ENCODE measurements around a stretch of chr12.

GRCh38 chr12:46358802-46359643, 13.6 kb downstream of the SLC38A2 start:
- PRO-cap, result no peak
- RAMPAGE, long total RNA, 4 experiments, result no peak in any of the 4 experiments

DNA sequence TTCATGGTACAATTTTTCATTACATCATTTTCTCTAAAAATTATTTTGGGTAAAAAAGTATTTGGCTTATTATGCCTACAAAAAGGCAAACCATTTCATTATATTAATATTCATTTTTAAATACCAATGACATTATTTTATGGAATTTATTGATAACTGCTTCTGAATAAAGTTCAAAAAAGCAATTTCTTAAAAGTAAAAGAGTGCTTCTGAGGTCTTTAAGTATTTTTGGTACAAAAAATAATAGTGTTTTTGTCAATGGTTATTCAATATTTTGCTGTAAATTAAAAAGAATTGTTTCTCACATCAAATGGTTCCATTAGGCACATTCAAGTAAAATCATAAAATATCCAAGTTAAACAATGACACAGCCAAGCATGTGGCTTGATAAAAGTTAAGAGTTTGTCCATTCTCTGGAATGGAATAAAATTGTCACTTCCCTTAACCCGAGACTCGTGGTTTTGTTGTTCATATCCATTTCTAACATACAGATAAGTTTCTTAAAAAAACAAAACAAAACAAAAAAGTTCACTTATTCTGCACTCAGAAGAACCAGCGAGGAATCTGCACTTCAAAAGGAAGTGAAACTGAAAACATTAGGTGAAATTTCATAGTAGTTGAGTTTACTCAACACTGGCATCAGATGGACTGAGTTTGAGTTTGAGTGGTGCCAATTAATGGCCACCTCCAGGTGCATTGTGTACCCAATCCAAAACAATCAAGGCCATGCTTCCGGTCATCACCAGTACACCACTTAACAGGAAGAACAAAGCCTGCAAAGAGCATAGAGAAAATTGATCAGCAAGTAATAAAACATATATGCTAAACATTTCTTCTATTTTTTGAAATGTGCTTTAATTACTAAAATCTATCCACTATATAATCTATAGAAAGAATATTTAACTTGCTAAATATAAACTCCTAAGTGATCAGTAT, 11.9 kb downstream of the SLC38A2 start:
- PRO-cap, result no peak
- RAMPAGE, long total RNA, 4 experiments, result no peak in any of the 4 experiments

DNA sequence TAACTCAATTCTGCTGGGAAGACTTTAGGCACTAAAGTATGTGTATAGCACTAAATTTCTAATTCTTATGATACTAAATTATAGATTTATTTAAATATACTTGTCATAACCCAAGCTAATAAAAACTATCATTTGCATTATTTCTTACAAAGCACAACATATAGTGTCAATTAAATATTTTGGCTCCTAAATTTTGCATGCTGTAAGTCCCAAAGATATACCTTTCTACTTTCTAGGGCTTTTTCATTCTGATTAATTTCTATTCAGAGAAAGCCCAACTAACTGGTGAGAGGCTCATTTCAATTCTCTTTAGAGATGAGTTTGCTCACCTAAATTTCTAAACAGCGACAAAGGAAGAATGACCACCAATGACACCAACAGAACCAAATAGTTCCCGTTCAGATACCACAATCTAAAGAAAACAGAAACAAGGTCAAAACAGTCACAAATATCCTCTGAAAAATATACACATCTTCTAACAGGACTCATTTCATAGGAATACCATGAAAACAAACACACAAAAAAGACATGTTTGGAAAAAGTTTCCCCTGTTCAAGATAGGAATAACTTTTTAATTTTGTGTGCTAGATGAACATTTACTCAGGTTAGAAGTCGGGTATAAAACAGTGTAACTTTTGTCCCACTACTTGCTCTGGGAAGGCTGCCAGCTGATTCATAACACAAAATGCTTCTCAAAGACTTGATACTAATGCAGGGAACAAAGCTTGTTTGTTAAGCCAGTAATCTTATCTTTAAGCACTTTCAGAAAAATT, 7.6 kb downstream of the SLC38A2 start:
- PRO-cap, result no peak
- RAMPAGE, long total RNA, 4 experiments, result no peak in any of the 4 experiments

- PRO-cap, result no peak
- RAMPAGE, long total RNA, 4 experiments, result no peak in any of the 4 experiments
Observed at GRCh38 chr12:46369972-46370148, 2.7 kb downstream of the SLC38A2 start.

GRCh38 chr12:46376562-46377081, 4.0 kb upstream of the SLC38A2 start:
- PRO-cap, result no peak
- RAMPAGE, long total RNA, 4 experiments, result no peak in any of the 4 experiments

DNA sequence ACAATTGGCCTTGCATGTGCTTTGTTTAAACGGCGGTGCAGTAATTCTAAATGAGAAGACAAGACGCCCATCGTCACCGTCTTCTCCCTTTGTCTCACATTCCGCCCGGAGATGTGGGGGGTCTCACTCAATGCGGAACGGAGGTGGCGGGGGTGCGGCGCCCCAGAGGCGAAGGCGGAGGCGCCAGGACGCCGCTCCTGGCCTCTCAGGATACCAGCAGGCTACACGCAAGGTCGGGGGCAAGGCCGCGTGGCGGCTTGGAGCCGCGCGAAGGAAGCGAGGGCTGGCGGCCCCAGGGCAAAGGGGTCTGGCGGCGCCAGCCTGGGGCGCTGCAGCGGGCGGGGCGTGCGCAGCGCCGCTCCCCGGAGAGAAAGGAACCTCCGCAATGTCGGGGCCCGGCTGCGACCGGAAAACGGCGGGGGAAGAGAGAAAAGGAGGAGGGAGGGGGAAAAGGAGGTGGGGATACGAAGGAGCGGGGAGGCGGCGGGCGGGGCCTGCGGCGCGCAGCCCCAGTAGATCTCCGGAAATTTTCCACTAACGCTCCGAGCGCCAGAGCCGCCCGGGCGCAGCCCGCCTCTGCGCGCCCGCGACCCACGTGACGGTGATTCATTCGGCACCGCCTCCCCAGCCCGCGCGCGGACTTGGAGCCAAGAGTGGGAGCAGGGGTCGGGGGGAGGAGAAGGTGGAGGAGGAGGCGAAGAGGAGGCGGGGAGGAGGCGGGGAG, 10.5 kb upstream of the SLC38A2 start:
- PRO-cap, result bidirectional peak, plus-strand start outside the sequence, minus-strand start at position 403 of the sequence
- RAMPAGE, long total RNA, 4 experiments, result no peak in any of the 4 experiments

DNA sequence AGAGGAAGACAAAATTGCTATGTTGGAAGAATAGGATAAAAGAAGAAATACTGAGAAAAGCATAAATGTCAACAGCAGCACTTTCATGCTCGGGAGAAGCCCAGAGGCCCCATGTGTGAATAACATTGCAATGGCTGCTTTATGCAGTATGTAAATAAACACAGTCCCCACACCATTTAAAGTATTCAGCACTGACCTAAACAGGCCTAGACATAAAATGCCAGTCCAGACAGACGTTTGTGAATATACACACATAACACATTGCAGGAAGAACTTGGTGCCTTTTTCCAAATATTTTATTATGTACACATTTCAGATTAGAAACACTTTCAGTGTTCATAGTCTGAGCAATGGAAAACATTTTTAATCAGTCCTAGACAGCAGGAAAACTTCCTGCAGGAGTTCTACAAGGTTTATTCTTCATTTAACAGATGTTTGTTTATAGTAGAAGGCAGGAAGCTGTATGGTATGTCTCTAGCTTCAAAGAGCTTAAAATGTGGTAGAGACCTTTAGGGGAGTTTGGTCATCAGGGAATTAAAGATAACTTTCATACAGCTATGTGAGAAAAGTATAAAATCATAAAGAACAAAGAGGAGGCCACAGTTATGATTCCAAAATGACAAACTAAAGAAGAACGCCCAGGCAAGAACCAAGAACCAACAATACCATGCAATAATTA, 30.5 kb upstream of the SLC38A2 start:
- PRO-cap, result no peak
- RAMPAGE, long total RNA, 4 experiments, result no peak in any of the 4 experiments

- PRO-cap, result no peak
- RAMPAGE, long total RNA, 4 experiments, result no peak in any of the 4 experiments
Observed at GRCh38 chr12:46431618-46432304, 59.2 kb upstream of the SLC38A2 start.

DNA sequence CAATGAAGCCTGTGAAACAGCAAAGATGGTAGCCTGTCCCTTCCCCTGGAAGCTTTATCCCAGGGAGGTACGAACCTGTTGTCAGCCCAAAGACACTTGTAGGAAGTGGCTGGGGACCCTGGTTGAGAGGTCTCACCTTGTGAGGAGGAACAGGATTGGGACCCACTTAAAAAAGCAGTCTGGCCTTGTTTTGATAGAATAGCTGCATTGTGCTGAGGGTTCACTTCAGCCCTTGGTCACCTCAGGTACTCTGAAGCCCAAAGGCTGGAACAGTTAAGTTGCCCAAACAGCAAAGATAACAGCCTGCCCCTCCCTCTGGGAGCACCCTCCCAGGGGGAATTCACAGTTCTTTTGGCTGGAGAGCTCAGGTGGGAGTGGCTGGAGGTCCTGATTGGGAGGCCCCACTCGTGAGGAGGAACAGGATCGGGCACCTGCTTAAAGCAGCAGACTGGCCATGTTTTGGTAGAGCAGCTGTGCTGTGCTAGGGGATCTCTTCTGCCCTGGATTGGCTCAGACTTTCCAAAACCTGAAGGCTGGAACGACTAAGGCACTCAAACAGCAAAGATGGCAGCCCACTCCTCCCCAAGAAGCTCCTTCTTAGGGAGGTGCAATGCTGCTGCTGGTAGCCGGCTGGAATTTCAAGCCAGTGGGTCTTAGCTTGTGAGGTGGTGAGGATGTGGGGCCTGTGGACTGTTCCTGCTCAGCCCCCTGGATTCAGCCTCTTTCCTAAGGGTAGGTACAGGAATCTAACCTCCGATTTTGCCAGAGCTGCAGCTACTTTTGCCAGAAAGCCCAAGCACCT, 143.8 kb upstream of the SLC38A2 start:
- PRO-cap, result no peak
- RAMPAGE, long total RNA, 4 experiments, result no peak in any of the 4 experiments

DNA sequence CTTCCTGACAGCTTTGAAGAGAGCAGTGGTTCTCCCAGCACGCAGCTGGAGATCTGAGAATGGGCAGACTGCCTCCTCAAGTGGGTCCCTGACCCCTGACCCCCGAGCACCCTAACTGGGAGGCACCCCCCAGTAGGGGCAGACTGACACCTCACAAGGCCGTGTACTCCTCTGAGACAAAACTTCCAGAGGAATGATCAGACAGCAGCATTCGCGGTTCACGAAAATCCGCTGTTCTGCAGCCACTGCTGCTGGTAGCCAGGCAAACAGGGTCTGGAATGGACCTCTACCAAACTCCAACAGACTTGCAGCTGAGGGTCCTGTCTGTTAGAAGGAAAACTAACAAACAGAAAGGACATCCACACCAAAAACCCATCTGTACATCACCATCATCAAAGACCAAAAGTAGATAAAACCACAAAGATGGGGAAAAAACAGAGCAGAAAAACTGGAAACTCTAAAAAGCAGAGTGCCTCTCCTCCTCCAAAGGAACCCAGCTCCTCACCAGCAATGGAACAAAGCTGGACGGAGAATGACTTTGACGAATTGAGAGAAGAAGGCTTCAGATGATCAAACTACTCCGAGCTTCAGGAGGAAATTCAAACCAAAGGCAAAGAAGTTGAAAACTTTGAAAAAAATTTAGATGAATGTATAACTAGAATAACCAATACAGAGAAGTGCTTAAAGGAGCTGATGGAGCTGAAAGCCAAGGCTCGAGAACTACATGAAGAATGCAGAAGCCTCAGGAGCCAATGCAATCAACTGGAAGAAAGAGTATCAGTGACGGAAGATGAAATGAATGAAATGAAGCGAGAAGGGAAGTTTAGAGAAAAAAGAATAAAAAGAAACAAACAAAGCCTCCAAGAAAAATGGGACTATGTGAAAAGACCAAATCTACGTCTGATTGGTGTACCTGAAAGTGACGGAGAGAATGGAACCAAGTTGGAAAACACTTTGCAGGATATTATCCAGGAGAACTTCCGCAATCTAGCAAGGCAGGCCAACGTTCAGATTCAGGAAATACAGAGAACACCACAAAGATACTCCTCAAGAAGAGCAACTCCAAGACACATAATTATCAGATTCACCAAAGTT, 207.3 kb downstream of the SLC38A4 start:
- PRO-cap, result no peak
- RAMPAGE, long total RNA, 4 experiments, result no peak in any of the 4 experiments

DNA sequence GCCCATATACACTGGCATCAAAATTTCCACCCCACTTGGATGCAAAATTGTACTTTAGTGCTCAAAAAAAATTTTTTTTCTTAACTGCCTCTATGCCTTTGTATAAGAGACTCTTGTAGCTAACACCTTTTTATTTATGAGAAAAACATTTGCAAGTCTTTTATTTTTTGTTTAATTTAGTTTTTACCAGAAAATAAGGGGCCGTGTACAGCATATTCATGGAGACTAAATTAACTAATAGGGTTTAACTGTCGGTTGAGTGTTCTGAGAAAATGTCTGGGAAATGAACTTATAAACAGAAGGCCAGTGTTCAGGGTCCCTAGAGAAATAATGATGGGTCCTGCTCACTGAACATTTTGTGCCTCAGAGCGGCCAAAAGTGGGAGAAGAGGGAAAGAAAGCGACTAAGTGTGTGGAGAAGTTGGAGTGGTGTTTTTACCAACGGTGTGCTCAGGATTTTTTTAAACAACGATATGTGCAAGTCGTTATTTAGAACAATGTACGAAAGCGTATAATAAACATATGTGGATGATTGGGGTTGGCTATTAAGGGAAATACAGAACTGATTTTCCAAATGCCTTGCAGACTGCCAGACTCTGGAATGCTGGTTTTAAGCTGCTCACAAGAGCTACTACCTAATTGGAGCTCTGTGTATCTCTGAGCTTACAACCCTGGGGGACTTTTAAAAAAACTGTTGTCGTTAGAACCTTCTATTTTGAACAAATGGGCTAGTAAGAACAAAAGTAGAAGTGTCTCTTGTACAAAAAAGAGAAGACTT, 166.7 kb downstream of the SLC38A4 start:
- PRO-cap, result no peak
- RAMPAGE, long total RNA, 4 experiments, result no peak in any of the 4 experiments

DNA sequence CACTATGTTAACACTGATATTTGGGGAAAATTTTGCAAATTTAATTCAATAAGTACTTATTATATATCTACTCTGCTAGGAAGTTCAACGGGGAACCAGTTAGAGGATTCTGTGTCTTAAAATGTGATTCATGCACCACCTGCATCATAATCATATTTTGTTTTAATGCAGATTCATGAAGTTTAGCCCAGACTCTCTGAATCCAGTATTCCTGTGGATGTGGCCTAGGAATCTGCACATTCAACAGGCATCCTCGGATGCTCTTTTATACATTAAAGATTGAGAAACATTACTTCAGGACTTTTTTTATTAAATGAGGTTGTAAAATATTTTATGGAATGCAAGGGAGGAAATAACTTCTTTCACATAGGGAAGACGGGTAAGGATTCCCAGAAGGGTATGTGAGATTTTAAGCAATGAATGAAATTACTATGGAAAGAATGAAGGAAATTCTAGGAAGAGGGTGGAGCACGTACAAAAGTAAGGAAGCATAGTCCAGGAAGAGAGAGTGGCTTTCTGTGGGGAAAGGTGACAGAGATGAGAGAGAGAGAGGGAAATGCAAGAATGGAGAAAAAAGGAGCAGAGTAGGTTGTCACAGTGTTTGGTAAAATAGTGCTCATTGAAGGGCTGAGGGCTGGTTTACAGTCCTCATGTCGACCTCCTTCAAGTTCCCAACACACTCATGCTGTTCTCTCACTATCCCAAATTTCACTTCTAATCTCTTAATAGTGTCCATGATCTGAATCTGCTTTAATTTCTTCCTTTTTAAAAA, 138.6 kb downstream of the SLC38A4 start:
- PRO-cap, result no peak
- RAMPAGE, long total RNA, 4 experiments, result no peak in any of the 4 experiments

- PRO-cap, result no peak
- RAMPAGE, long total RNA, 4 experiments, result no peak in any of the 4 experiments
Observed at GRCh38 chr12:46787833-46788093, 38.0 kb downstream of the SLC38A4 start.

GRCh38 chr12:46808778-46809414, 16.9 kb downstream of the SLC38A4 start:
- PRO-cap, result no peak
- RAMPAGE, long total RNA, 4 experiments, result no peak in any of the 4 experiments

GRCh38 chr12:47038090-47038801, 41.2 kb upstream of the PCED1B start:
- PRO-cap, result no peak
- RAMPAGE, long total RNA, 4 experiments, result no peak in any of the 4 experiments

GRCh38 chr12:47078474-47079203, 782 bp upstream of the PCED1B start:
- PRO-cap, result bidirectional peak, plus-strand start at chr12:47078980, minus-strand start at chr12:47078942
- RAMPAGE, long total RNA, 4 experiments, result start-site peak on the plus strand in 1 of 4 experiments, at chr12:47078911-47078972 at its widest, 5 reads per replicate

GRCh38 chr12:47185229-47185483, 105.4 kb upstream of the AMIGO2 start:
- PRO-cap, result no peak
- RAMPAGE, long total RNA, 4 experiments, result no peak in any of the 4 experiments

DNA sequence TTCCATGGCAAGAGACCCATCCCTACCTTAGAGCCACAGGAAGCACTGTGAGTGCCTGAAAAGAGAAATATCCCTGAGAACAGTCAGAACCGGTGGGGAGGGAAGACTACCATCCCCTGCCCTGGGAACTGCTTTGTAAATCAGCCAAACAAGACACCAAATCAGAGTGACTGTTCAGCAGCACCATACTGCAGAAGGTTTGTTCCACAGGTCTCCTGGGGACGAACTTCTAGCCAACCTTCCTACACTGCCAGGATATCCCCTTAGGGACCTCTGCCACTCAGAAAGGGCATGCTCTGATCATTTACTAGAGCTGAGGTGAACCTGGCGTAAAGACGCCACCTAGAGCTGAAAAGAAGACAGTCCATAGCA, 227.9 kb upstream of the AMIGO2 start:
- PRO-cap, result no peak
- RAMPAGE, long total RNA, 4 experiments, result no peak in any of the 4 experiments

DNA sequence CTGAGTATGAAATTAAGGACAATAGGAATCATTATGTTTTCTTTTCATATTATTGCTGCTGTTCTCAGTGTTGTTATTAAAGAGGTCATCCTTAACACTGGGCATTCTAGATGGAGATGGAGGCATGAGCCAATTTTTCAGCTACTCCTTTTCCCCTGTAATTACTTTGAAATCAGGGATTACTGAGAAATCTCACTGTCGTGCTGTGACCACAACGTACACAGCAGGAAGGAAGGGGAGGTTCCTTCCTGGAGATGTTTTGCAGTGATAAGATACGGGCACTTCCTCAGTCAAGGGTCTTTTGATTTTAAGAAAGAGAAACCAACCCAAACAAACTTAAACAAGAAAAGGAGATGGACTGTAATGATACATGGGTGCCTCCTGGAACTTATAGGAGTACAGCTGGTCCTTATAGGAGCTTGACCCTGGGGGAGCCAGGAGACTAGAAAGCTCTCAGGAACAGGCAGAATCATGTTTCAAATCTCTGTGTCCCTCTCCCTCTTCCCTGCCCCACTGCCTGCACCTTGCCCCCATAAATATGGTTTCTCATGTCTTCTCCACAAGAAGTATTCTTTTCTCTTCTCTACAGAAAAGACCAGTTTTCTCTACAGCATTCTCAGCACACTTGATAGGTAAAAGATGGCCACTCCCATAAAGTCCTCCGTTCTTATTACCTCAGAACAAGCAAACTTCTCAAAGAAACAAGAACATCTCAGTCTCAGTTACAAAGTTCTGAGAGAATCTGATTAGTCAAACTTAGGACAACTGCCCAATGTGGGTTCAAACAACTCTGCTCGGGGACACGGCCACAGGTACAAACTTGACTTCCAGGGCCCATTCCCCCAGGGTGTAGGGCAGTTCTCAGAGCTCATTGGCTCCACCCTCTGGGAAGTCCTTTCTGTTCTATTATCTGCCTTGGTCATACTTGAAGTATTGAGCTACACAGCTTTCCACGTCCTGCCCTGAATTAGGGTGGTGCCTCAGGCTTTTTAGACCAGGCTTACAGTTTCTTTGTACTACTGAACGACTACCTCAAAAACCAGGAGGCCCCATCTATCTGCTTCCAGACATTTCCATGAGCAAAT, 281.2 kb upstream of the AMIGO2 start:
- PRO-cap, result no peak
- RAMPAGE, long total RNA, 4 experiments, result no peak in any of the 4 experiments

GRCh38 chr12:47759708-47760063, 1.0 kb upstream of the RAPGEF3 start:
- PRO-cap, result no peak
- RAMPAGE, long total RNA, 4 experiments, result no peak in any of the 4 experiments